Placental epithelial cell (primary cell): ENCODE data around the genes TSPY8, USP9Y, RBMY1E, PRY2, CDY1B and DAZ3.

- CAGE, long polyA plus RNA = no peak
These were observed at the start of gene TSPY8 for GRCh38 chrY:9357614-9358098. TSPY8 (plus strand) TSS chrY:9357797.

GRCh38 chrY:12700993-12701370 is at the start of gene USP9Y:
USP9Y (plus strand) TSS chrY:12701231.
- CAGE, long polyA plus RNA = no peak

DNA sequence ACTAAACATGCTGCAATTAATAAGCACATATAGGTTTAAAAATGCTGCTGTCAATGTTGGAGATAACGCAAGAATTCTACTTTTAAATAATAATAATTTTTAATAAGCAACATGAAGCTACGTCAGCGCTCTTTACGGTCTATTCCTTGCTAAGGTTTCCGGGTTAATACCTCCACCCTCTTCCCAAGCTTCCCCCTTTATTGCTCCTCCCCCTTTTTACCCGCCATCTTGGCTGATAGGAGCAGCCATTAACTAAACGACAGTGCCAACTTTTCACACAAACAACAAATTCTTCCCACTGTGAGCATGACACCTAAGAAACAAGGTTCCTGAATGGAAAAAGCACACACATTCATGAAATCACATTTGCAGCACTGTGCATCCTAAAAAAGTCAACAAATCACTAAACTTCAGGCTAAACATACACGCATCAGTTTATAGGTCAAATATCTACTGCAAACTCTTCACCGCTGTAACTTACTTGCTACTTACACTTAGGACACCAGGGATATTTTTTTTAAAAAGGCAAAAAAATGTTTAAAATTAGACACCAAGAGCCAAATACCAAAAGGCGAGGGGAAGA is 1.4 kb downstream of the UTY start:
- CAGE, long polyA plus RNA = no peak

DNA sequence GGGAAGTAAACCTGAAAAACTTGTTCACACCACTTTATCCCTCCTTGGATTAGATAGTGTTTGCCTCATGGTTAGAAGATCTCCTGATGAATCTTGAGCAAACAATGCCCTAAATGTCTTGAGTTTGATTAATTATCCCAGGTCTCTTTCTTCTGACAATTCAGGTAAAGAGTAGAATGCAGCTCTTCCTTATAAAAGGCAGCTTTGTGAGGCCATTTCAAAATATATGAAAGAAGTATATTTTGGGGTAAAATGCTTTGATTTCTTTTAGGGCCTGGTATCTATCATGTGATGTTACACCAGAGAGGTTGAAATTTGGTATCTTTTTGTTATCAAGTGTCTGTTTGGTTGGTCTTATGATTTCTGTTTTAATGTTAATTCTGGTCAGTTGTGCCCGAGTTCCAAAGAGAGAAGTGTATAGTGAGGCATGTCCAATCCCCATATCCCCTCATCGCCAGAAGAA is 34.9 kb downstream of the NLGN4Y start:
- CAGE, long polyA plus RNA = no peak

DNA sequence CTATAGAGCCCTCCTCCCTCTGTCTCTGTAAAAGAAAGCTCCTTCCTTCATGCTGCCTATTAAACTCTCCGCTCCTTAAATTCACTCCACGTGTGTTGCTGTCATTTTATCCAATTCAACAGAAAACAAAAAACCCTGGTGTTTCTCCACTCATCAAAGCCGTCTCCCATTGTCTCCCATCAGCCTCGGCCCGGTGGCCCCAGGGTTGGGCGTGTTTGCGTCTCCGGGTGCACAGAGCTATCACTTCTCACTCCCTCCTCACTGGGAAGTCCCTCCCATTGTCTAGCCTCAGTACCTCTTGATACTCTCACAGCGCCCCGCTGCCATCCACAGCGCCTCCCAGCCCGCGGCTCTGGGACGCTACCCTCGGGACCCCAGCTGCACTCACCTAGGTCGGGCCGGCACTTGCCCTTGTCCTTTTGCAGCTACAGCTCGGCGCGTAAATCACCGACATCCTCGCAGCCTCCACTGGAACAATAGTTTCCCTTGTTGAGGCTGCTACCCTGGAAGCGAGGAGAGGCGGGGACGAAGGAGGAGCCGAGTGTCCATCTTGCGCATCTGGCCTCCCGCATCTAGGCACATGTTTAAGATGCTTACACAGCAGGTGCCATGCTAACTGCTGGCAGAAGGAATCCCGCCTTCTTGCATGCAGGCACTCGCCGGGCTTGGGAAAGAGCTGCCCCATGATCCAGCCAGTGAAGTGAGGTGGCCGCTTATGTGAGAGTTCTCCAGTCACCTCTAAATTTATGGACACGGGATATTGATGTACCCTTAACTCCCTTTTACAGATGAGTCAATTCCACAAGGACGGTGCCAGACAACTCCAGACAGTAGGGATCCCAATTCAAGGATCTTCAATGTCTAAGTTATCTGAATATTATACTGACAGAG is 269.5 kb upstream of the HSFY2 start:
- CAGE, long polyA plus RNA = no peak

GRCh38 chrY:19055737-19056456 is 282.4 kb upstream of the HSFY2 start:
- CAGE, long polyA plus RNA = no peak

- CAGE, long polyA plus RNA = no peak
These were observed at the start of gene RBMY1E for GRCh38 chrY:21917880-21918356. RBMY1E (minus strand) TSS chrY:21918032.

- CAGE, long polyA plus RNA = no peak
These were observed at the start of gene PRY2 for GRCh38 chrY:22095954-22096230. PRY2 (minus strand) TSS chrY:22096007.

GRCh38 chrY:24047775-24048469 is at the start of gene CDY1B:
CDY1B (minus strand) TSS chrY:24048019.
- CAGE, long polyA plus RNA = no peak

GRCh38 chrY:24813322-24813565 is at the start of gene DAZ3:
DAZ3 (minus strand) TSS chrY:24813393.
- CAGE, long polyA plus RNA = no peak